ENCODE measurements around a stretch of chr7.

- RRBS: no CpG with 5 or more reads among the region's 4 CpGs
Measured at GRCh38 chr7:139709382-139710001, 68.3 kb downstream of the HIPK2 start.

DNA sequence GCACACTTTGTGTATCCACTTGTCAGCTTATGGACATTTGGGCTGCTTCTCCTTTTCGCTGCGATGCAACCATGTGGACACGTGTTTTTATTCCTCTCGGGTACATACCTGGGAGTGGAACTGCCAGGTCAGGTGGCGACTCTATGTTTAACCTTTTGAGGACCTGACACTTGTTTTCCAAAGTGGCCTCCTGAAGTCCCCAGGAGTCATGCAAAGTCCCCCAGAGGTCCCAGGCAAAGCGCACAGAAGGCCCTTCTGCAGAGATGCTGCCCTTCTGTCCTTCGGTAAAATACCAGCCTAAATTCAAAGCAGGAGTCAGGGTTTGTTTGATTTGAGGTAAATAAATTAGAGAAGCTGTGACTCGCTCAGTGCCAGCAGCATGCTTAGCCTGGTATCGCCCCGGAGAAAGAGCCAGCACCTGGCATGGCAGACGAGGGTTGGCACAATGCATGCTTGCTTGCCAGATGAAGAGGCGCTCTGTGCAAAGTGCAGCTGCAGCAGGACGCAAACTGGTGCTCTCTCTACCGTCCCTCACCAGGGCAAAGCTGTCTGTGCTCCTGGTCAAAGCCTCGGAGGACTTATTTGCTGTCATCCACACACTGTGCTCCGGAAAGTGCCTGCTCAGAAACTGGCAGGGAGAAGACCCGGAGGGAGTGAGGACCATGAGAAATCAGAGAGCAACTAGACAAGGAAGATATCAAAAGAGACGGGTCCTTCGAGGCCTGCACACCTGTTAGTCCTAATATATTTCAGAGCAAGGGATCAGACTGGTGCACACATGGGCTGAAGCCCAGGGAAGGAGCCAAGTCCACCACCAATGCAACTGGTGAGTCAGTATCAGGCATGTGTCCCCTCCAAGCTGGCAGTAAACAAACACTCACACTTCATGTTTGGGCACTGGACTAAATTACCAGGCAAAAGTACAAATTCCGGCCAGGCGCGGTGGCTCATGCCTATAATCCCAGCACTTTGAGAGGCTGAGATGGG lies 37.6 kb downstream of the HIPK2 start:
- RRBS: no CpG with 5 or more reads among the region's 22 CpGs

GRCh38 chr7:139773681-139774249 lies 4.0 kb downstream of the HIPK2 start:
- RRBS: no CpG with 5 or more reads among the region's 4 CpGs

GRCh38 chr7:139937666-139937914 lies 108.5 kb downstream of the TBXAS1 start:
- RRBS: no CpG with 5 or more reads among the region's 6 CpGs

DNA sequence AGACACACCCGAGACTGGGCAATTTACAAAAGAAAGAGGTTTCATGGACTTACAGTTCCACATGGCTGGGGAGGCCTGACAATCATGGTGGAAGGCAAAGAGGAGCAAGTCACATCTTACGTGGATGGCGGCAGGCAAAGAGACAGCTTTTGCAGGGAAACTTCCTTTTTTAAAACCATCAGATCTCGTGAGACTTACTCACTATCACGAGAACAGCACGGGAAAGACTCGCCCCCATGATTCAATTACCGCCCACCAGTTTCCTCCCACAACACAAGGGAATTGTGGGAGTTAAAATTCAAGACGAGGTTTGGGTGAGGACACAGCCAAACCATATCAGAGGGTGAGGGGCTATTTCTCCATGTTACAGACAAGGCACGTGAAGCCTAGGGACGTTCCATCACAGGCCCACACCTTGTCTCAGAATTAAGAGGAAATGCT lies 85.5 kb downstream of the PARP12 start:
- RRBS: no CpG with 5 or more reads among the region's 11 CpGs

- RRBS: no CpG with 5 or more reads among the region's 14 CpGs
Measured at GRCh38 chr7:140025938-140026855, 36.6 kb downstream of the PARP12 start.

DNA sequence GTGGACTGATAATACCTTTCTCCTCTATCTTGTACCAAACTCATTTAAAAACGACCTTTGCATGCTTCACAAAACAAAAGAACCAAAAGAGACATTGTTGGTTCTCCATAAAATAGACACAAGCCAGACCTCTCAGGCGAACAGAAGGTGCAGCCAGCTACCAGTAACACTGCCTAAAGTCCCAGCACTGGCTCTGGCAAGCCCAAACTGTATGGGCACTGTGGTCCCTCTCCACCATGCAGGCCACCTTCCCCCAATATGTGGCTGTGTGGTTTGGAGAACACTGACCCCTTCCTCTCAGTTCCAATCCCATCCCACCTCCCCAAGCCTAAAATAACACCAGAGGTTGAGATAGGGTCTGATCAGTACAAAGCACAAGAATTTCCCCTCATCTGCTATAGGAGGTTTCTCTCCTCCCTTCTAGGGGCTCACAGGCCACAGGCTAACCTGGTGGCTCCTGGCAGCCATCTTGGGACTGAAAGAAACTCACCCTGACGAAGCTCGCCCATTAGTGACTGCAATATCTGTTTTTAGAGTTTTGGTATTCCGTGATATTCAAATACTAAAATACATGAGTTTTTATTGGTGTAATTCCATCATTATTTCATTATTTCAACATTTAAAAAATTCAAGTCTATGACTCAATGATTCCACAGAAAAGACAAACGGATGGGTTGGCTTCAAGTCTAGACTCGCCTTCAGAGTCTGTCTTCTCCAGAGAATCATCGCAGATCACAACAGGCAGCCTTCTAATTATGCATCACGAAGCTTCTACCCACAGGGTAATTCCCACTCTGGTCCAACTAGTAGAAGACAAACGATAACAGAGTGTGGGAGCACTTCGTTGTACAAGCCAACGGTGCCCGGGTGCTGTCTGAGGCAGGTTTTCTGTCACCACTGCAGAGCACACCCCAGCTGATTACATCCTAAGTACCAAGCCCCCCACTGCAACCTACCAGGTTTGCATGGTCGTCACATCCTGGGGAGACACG lies 29.2 kb downstream of the PARP12 start:
- RRBS: no CpG with 5 or more reads among the region's 15 CpGs

GRCh38 chr7:140056892-140057505 lies 5.8 kb downstream of the PARP12 start:
- RRBS: no CpG with 5 or more reads among the region's 4 CpGs

DNA sequence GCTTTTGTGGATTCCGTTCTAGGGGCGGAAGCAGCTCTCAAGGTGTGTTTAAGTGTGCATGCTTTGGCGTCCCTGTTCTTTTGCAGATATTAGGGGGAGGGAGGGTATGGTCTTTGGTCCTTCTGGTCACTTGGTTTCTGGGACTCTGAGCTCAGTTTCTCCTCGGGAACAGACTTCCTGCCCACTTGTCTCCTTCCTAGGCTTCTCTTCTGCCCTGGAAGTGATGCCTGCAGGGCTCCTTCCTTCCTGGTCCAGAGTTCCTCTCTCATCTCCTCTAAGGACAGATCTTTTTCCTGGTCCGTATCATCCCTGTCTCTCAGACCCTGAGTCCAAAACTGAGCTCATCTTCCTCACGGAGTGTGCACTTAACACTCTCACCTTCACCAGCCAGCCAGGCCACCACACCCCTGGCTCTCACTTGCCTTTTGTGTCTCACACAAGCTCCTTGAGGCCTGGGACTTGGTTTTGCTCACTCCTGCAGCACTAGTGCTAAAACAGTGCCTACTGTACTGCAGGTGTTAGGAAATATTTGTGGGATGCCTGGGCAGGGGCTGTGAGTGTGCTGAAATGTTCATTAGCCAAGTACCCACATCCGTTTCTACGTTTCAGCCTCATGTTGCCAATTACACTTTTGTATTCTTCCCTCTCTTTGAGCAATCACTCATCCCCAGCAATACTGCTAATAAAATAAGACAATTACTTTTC lies 21.3 kb upstream of the PARP12 start:
- RRBS: no CpG with 5 or more reads among the region's 8 CpGs

- RRBS: no CpG with 5 or more reads among the region's 7 CpGs
Measured at GRCh38 chr7:140146538-140147547, 29.9 kb downstream of the KDM7A start.

DNA sequence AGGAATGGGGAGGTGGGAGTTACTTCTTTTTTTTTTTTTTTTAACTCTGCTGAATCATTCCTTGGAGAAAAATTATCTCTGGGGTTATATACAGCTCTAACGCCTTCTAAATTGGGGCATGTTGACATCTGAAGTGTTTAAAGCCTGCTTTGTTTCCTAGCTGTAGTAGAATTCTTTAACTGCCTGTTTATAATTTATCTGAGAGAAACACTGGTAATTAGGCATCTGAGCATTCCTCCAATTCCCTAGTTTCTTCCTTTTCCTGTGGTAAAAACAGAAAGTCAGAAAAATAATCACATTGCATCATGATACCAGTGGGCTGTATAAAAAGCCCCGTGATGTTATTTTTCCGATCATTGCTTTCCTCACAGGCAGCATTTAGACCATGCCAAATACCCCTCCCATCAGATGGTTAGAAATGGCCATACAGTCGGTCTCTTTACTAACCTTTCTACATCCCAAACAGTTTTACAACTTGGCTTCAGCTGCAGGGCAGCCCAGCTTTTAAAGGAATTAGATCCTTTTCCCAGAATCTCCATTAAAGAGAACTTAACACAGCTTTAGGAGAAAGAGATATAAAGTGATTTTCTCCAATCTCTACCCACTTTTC lies 98.7 kb upstream of the KDM7A start:
- RRBS: no CpG with 5 or more reads among the region's 4 CpGs

DNA sequence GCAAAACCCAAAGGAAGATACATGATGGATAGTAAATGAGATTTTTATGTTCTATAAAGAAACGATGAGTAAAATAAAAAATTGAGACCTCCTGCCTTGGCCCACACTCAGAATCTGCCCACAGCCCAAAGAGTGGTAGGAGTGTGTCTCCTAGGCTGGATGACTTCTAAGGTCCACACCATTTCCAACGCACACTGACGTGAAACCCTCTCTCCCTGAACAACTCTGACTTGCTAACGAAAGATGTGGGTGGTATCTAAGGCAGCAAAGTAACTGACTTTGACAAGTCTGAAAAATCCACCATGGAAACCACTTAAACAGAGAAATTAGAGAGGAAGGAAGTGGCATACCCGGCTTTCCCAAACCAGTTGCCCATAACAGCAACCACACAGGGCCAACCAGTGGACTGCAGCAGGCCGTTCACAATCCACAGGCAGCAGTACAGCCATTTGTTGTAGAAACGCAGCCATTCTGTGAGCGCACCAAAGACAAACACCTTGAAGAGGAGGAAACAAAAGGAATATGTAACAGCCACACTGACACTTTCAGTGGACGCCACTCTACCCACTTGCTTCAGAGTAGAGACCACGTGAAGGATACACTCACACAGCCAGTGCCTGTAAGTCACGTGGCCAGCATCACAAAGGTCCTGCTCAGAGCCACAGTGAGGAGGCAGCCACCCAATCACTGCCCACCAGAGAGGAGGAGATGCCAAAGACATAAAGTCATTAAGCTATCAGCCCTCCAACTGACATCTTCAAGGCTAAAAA lies 39.9 kb downstream of the SLC37A3 start:
- RRBS: no CpG with 5 or more reads among the region's 11 CpGs

- RRBS: no CpG with 5 or more reads among the region's 6 CpGs
Measured at GRCh38 chr7:140376324-140376736, 22.0 kb downstream of the SLC37A3 start.

DNA sequence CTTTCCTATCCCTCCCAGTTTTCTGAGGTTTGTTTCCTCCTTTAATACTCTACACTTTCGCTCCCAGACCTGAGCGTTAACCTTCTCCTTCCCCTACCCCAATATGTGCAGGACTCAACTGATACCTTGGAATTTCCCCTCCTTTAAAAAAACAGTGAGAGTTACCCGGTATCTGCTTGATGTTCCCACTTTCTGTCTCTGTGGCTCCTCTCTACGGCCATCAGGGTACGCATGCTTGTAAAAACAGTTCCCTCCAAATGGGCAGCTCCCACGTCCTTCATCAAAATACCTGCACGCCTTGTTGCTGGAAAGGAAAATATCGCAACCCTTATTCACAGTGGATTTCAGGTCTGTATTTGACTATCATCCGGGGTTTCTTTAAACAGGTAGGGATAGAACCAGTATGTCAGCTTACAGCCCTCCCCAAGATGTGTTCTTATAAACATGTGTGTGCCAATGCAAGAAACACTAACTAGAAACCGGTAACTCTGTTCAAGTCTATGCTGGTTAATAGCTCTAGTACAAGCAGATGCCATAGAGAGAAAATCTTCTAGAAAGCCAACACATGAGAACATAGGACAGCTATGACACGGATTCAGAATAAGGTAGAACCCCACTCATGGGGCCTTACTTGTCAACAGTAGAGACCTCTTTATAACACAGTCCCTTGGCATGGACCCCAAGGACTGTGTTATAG lies 24.2 kb downstream of the MKRN1 start:
- RRBS: 96% methylated on average over 1 of the region's 11 CpGs

- RRBS: no CpG with 5 or more reads among the region's 8 CpGs
Measured at GRCh38 chr7:140607455-140608107, 33.0 kb downstream of the DENND2A start.

- RRBS: 91% methylated on average over 5 of the region's 18 CpGs
Measured at GRCh38 chr7:140671854-140672536, 750 bp upstream of the ADCK2 start.

- RRBS: no CpG with 5 or more reads among the region's 10 CpGs
Measured at GRCh38 chr7:140714528-140715180, 18.1 kb downstream of the NDUFB2 start.

GRCh38 chr7:140721328-140721941 lies 24.9 kb downstream of the NDUFB2 start:
- RRBS: no CpG with 5 or more reads among the region's 5 CpGs

DNA sequence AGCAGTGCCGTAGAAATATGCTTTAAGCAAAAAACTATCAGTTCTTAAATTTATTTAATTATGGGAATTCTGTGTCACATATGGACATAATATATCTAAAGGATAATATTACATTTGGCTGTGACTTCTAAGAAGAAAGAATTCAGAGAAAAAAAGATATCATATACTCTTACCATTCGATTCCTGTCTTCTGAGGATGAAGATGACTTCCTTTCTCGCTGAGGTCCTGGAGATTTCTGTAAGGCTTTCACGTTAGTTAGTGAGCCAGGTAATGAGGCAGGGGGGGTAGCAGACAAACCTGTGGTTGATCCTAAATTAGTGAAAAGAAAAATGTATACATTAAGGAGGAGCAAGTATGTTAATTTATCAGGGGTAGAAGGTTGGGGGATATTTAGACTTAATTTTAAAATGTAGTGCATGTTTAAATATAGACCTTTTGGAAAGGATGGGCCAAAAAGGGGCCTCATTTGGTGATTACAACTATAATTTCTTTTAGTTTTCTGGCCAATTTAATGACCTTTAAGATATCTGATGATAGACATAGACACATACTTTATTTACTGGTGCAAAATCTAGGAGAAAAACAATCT lies 86.4 kb downstream of the NDUFB2 start:
- RRBS: no CpG with 5 or more reads among the region's 4 CpGs

DNA sequence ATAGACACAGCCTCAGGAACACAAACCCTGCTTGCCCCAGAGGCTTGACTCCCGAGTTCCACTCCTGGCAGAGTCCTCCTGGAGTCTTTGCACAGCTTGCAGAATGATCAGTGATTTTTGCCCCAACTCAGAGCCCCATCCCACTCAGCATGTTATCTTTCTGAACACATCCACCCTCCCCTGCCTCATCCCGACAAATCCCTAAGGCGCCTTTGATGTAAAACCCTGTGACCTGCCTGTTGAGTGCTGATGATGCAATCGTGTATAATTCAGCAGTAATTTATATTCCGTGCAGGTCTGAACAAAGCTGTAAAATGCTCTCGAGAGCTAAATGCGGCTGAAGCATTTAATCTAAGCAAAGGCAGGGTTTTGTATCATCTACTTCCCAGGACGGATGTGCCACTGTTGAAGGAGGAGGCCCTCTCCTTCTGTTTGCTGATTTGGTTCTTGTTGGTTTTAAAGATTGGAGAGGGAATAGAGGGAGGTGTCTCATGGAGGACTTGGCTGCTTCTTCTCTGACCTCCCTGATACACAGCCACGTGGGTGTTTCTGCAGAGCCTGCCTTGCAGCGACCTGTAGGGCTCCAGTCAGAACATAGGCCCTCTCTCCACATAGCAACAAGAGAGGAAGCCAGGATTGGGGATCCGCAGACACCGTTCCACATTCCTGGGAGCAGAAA lies 90.4 kb upstream of the AGK start:
- RRBS: no CpG with 5 or more reads among the region's 12 CpGs

Measured in GM19240 (cell line).